Measurements from ENCODE around the gene SMURF2.

DNA sequence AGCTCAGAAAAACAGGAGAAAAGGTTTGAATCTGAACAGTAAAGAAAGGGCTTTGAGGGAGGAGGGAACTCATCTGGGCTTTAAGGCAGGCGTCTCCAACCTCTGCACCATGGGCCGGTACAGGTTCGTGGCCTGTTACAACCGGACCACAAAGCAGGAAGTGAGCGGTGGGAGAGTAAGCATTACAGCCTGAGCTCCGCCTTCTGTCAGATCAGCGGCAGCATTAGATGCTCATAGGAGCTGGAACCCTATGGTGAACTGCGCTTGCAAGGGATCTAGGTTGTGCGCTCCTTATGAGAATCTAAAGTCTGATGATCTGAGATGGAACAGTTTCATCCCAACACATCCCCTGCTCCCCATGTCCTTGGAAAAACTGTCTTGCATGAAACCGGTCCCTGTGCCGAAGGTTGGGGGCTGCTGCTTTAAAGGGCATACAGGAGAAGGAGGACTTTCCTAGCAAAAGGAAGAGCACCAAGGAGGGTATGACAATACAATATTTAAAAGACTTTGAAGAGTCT lies 62.7 kb downstream of the SMURF2 start:
- PRO-cap = no peak

- PRO-cap = bidirectional peak, plus-strand start at chr17:64662426, minus-strand start at chr17:64662303
These were observed at the start of gene SMURF2 for GRCh38 chr17:64662147-64663153. Gene SMURF2 (minus strand): TSS chr17:64662307.

GRCh38 chr17:64777754-64778290 lies 115.7 kb upstream of the SMURF2 start:
- PRO-cap = no peak

DNA sequence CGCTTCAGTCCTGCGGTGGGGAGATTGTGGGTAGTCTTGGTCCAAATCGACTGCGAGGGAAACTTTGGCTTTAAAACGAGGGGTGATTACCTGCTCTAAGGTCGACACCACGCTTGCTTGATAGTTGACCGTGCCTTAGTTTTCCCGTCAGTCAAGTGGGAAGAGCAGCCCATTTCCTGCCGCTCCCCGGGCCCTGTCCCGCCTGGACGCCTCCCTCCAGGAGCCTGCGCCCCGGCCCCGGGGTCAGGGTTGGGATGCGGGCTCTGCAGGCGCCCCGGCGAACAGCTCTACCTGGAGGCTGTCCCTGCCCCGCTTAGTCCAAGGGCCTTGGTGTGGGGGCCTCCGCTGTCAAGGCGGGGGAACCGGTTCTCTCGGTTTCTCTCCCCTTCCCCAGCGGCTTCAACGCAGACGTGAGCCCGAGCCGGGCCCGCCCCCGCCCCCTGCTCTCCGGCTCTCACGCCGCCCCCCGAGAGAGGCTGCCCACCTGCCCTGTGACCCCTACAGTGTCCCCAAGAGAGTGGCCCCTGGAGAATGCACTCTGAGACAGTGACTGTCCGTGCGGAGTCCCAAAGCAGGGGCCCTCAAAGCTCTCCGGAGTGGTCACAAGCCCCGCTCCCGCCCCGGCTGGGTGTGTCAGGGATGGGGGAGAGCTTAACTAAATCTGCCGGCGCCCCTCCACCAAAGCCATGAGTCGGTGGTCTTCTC lies 117.4 kb upstream of the SMURF2 start:
- PRO-cap = no peak

- PRO-cap = no peak
These were observed 104.1 kb downstream of the LRRC37A3 start for GRCh38 chr17:64815058-64815707.

- PRO-cap = bidirectional peak, plus-strand start at chr17:64975695, minus-strand start at chr17:64975458
These were observed 55.9 kb upstream of the LRRC37A3 start for GRCh38 chr17:64974892-64975898.

DNA sequence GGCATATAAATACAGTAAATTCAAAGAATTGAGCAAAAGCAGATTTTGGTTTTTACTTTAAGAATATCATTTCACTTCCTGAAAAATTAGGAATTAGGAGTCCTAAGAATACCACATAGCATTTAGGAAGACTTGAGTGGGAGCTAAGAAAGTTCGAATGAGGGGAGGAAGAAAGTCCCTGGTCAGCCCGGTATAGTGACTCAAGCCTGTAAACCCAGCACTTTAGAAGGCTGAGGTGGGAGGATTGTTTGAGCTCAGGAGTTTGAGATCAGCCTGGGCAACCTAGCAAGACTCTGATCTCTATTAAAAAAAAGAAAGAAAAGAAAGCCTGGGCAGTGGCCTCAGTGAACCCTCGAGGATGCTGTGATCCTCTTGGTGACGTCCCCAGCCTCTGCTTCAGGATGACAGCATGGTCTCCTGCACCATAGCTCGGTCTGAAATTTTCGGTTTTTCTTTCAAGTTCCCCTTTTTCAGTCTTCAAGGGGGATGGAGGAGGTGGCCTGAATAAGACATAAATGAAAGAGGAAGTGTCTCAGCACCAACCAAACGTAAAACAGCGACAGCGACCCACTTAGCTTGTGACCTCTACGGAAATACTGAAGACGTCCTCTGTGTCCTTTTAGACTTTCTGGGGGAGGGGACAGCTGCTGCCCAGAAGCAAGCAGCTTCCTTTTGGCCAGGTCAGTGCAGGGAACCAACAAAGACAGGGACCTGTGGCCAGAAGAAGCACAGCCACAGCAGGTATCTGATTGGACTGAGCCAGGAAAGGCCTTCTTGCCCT lies 66.5 kb upstream of the LRRC37A3 start:
- PRO-cap = bidirectional peak, plus-strand start at position 622 of the sequence, minus-strand start at position 354 of the sequence

- PRO-cap = no peak
These were observed 67.5 kb downstream of the GNA13 start for GRCh38 chr17:64989113-64989383.

- PRO-cap = no peak
These were observed 43.0 kb downstream of the GNA13 start for GRCh38 chr17:65013363-65014155.

GRCh38 chr17:65014156-65014987 lies 42.2 kb downstream of the GNA13 start:
- PRO-cap = no peak

- PRO-cap = no peak
These were observed 15.2 kb upstream of the GNA13 start for GRCh38 chr17:65071795-65072155.

DNA sequence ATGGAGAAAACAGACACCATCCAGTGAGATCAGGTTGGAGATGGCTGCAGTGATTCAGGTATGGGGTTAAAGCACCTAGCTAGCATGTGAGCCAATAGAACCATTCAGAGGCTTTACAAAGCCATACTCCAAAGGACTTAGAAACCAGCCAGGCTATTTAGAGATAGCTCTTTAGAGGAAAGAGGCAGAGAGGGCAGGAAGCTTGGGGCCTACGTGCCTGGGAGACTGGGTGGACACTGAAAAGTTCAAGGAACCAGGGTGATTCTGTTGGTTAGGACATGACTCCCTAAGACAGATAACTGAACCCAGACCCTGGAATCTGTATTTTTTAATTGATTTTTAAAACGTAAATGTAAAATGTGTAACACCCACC lies 16.0 kb upstream of the GNA13 start:
- PRO-cap = no peak

DNA sequence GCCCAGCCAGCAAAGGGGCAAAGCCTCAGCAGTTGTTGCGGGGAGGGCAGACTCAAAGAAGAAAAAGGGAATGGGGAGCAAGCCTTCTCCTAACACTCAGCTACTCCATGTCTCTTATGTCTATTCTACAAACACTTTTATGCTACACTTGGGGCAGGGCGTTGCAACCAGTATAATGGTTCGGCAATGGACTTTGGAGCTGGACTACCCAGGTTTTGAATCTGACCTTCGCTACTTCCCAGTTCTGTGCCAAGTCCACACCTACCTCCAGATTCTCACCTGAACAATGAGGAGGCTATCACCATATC lies 31.1 kb upstream of the GNA13 start:
- PRO-cap = no peak

DNA sequence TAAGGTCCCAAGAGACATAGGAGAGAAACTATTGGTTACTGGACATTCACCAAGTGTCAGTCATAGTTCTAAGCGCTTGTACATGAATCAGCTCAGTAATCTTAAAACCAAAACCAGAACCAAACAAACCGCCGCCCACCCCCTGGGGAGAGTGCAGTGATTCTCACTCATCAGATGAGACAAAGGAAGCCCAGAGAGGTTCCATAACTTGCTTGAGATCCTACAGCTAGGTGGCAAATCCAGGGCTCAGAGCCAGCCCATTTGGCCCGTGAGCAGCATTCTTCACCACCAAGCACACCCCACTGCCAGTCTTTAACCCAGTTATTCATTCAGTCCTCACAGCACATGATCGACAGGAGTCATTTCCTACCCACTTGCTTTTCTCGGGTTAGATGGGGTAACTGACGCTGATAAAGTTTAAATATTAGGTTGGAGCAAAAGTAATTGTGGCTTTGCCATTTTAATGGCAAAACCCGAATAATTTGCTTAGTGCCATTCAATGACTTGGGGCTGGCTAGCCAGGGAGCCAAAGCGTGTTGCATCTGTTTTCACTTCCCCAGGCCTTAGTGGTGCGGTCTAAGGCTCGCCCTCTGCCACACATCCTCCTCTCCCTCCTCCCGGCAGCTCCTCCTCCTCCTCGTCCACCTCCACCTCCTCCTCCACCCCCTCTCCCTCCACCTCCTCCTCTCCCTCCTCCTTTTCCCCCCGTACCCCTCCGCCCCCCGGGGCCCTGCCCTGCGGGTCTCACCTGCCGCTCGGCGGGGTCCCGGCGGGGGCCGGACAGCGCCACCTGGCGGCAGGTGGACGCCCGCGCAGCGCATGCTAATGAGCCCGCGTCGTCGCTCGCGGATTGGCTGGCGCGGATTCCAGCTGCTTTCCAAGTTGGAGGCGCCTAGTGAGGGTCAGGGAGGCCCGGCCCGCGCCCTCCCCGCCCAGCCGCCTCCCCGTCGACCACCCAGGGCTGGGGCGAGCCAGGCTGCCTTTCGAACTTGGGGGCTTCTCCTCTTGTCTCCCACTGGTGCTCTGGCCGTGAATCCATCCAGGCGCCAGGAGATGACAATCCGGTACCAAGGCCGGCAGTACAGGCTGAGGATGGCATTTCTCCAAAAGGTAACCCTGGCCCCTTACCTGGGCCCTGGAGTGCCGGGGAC lies 36.9 kb upstream of the RGS9 start:
- PRO-cap = bidirectional peak, plus-strand start at position 880 of the sequence, minus-strand start at position 607 of the sequence

DNA sequence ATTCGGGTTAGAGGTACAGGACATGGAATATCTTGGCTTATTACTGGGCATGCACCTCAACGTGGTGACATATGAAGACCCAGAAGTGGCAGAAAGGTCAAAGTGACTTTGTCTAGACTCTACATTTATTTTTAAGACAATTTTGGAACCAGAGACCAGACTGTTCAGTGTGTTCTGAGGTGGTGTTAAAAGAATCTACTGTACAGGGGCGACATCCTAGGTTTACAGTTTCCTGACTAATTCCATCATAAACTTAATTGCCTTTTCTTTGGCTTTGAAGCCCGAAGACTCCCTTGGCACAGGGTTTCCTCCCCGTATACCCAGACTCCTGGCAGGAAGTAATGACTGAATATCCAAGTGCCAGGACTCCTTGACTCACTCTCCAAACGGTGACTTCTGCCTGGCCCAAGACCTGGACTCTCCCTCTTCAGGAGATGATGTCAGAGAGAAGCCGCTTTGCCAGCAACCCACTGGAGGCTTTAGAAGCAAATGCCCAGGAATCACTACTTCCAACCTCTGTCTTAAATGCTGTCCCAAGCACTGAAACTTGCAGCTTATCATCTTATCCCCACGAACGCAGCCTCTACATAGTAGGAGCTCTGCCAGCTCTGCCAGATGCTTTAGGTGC lies 146.4 kb downstream of the RGS9 start:
- PRO-cap = no peak

DNA sequence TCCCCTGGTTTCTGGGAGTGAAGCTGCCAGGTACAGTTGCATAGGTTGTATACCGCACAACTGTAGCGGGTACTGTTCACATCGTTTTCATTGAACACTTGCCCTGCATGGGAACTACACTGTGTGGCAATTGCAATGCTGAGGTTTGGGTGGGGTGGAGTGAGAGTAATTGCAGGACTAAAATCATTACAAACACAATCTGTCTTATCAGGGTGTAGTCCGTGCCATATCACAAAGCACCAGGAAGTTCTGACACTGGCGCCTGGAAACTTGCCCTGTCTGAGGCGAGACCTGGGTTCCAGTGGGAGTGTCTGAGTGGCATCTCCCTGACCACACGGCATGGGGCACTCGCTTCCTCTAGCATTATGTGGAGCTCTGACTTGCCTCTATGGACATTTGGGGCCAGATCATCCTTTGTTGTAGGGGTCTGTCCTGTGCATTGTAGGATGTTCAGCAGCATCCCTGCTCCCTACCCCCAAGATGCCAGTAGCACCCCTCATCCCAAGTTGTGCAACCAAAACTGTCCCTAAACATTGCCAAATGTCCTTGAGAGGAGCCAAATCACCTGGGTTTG lies 153.5 kb downstream of the RGS9 start:
- PRO-cap = no peak

DNA sequence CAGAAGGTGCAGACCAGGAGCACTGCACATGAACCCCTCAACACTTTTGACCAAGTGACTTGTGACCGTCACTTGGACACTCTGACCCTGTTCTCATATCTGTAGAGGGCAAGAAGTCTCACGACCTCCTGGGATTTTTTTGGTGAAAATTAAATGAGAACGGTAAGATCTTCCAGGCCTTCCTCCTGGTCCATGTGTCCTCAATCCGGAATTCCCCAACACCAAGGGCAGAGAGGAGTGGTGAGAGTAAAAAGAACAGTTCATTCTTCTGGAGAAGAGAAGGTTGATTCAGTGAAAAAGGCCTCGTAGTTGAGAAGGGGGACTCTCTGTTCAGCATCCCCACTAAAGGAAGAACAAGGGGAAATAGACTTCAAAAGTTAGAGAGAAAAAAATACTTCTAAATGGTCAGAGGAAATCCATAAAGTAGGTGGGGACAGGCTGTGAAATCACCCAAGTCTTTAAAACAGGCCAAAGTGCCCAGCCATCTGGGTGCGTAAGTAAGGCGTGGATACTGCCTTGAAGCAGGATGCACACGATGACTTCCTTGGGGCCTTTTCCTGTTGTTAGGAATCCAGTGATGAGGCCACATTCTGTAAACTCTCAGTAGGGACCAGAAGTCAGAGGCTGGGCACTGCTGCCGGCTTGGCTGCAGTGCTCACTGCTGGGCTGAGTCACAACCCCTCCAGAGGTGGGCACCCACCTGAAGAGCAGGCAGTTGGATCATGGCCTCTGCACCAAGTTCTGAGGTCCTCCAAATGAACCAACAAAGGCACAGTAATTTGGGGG lies 9.3 kb downstream of the AXIN2 start:
- PRO-cap = no peak

DNA sequence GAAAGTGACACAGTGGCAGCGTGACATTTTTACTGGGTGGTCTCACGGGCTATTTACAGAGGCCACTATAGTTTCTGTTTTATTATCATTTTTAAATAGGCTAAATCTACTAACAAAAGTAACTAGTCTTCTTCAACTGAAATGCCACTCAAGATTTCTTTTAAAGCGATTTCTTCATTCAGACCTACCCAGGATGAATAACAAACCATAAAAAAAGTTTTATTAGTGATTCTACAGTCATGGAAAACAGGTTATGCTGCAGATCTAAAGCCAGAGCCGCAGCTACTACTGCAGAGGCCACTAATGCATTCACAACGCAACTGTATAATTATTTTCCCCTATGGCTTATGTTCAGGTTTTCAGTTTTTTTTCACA lies 136.2 kb upstream of the AXIN2 start:
- PRO-cap = no peak

DNA sequence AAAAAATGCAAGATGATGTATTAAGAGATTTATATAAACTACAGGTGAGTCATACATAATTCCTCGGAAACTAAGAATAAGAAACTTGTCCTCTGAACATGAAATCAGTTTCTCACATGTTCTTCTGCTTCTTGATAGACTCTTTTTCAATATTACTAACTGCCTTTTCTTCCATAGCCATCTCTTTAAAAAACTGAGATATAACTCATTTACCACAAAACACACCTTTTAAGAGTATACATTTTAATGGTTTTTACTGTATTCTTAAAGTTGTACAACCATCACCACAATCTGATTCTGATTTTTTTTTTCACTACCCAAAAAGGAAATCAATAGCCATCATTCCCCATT lies 238.5 kb upstream of the AXIN2 start:
- PRO-cap = no peak

DNA sequence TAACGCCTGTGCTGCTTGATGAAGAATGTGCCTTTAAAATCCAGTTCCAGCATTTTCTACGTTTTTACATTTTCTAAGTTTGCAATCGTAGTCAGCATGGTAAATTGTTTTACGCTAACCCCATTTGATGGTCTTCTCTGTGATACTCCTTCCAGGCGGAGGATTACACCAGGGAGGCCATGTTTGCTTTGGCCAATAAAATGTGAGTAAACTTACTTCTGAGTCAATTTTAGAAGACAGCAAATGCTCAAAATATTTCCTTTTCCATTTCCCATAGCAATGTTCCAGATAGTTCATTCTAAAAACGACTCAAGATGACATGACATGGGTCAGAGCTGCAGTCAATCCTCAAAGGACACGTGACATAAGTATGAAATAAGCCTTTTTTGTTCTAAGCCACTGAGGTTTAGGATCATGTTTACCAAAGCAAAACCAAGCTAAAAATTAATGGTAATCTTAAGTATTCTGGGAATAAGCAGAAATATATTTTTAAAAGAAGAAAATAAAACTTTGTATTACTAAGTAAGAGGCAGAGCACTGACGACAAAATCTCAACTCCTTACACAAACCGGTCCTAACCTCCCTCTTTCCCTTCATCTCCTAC lies 266.3 kb downstream of the CEP112 start:
- PRO-cap = no peak

Data from ureter (tissue), 1 donor.